Measurements from ENCODE around the genes DMRTC1B, PABPC1L2B, PGK1, ITM2A and SH3BGRL.

DNA sequence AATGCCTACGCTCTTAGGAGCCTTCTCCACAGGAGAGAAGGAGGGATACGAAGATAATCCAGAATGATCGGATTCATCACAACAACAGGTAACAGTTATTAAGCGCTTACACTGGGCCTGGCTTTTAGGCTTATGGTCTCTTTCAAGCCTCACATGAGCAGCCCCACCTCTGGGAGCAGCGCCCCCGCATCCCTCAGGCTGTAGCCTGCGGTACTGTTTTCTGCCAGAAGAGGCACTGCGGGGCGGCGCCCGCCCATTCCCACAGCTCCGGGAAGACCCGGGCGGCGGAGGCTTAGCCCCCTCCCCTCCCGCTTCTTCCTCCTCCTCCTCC lies at the start of gene DMRTC1B:
Gene DMRTC1B, plus strand, starts transcription at position 256 of the 331 bp plus-strand sequence.
- RRBS, result no CpG with 5 or more reads among the region's 16 CpGs

DNA sequence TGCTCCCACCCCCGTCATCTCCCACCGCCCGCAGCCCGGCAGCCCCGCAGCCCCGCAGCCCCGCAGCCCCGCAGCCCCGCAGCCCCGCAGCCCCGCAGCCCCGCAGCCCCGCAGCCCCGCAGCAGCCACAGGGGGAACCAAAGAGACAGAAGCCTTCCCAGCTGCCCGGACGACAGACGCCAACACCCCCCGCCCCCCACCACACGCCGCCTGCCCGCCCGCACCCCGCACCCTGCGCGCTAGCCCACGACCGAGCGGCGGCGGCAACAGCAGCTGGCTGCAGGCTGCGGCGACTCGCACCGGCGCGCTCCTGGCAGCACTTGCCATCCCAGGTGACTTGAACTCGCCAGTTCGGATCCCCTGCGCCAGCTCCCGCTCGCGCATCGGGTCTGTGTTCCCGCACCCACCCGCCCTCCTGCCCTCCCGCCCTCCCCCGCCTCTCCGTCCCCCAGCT lies at the start of gene PABPC1L2B:
Gene PABPC1L2B, plus strand, starts transcription at position 228 of the 454 bp plus-strand sequence.
- RRBS, result no CpG with 5 or more reads among the region's 48 CpGs

DNA sequence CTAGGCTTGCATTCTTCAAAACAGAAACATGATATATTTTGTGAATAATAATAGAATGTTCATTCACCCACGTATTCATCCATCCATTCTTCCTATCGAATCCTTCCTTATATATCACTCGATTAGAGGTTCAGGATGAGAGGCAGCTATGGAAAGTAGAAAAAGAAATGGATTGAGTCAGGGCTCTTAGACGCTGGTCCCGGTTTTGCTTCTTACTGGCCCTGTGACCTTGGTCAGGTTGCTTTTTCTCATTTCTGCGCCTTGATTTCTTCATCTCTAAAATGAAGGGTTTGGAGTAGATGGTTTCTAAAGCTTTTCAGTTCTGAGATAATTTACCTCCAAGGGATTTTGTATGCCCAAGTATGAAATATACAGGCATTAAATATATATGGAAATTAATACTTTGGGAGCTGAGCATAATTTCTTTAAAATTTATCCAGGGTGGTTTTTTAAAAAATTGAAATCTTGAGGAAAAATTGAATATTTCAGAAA lies 1.0 kb downstream of the CHIC1 start:
- RRBS, result no CpG with 5 or more reads among the region's 6 CpGs

DNA sequence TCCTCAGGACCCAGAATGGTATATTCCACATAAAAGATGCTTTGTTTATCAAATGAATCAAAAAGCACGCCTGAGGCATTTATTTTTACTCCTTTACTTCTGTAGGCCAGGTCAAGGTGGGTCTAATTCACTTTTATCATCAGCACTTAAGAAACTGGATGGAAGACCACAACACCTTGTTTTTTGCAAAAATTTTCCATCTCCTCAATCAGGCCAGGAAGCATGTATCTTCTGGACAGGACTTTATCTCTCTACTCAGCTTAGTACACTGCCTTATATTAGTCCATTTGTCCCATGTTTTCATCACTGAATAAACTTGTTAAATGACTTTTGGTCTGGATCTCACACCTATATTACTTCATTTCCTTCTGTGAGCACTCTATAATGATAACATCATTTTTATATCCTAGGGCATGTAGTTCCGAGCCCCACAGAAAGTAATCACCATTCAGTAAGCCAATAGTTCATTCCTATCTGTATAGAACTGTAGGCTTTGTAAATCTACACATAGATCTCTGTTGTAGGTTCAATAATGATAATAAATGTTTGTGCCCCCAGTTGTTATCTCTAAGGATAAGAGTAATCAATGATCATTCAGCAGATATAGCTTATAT lies 260.6 kb downstream of the CHIC1 start:
- RRBS, result no CpG with 5 or more reads among the region's 2 CpGs

DNA sequence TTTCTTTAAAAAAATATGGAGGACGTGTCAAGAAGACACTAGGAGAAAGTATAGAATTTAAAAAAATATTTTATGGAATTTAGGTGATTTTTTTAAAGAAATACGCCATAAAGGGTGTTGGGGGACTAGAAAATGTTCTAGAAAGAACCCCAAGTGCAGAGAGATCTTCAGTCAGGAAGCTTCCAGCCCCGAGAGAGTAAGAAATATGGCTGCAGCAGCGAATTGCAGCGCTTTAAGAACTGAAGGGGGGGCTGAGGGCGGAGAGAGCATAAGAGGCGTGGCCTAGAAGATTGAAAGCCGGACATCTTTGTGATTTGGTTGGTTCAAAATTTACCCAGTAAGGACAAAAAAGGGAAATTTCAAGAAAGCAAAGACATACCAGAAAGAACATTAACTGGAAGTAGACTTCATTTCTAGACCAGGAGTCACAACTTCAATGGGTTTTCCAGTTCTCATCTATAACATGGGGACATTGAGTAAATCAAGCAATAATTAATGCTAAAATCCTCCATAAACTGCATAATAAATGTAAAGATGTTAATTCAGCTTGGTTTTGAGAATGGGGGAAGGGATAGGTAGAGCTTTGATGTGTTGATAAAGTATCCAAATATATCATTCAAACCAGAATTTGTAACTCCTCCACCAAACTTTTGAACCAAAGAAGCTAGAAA lies 289.6 kb downstream of the CHIC1 start:
- RRBS, result no CpG with 5 or more reads among the region's 8 CpGs

DNA sequence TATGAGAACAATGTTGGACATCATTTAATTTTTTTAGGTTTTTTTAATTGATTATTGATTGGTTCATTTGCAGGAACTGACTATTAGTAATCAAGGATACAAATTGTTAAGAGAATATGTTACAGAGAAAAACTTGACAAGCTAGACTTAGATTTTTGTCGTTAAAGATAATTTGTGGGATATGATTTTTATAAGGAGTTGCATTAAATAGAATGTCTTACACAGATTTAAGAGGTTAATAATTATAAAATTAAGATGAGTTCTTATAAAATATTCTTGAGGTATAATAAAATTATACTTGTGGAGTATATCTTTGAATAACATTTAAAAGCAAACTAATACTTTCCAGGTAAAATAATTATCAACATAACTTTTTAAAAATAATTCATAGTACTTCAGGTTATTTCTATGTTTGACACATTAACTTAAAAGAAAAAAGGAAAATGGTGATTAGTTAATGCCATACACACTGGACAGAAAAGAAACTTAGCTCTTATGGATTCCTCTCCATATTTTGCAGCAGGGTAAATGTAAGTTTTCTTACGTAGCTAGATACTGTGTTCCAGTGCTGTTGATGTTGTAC lies 356.5 kb upstream of the ZCCHC13 start:
- RRBS, result no CpG with 5 or more reads among the region's 2 CpGs

DNA sequence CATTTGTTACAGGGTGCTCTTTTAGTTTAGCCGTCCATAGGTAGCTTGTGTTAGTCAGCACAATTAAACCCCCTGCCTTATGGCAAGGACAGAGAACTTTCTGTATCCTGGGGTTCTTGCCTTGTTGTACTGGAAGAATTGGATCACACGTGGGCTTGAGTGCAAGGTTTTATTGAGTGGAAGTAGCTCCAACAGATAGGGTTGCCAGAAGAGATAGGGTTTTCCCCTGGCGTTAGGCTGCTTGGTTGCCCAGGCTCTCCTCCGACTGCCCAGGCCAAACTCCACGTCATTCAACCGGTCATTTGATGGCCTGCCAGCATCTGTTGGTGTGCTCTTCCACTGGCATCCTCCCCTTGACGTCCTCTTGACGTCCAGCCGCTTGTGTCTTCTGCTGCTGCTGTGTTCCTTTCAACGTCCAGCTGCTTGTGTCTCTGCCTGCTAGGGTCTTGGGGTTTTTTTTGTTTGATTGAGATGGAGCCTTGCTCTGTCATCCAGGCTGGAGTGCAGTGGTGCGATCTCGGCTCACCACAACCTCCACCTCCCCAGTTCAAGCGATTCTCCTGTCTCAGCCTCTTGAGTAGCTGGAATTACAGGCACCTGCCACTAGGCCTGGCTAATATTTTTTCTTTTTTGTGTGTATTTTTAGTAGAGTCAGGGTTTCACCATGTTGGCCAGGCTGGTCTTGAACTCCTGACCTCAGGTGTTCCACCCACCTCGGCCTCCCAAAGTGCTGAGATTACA lies 340.2 kb upstream of the ZCCHC13 start:
- RRBS, result no CpG with 5 or more reads among the region's 14 CpGs

DNA sequence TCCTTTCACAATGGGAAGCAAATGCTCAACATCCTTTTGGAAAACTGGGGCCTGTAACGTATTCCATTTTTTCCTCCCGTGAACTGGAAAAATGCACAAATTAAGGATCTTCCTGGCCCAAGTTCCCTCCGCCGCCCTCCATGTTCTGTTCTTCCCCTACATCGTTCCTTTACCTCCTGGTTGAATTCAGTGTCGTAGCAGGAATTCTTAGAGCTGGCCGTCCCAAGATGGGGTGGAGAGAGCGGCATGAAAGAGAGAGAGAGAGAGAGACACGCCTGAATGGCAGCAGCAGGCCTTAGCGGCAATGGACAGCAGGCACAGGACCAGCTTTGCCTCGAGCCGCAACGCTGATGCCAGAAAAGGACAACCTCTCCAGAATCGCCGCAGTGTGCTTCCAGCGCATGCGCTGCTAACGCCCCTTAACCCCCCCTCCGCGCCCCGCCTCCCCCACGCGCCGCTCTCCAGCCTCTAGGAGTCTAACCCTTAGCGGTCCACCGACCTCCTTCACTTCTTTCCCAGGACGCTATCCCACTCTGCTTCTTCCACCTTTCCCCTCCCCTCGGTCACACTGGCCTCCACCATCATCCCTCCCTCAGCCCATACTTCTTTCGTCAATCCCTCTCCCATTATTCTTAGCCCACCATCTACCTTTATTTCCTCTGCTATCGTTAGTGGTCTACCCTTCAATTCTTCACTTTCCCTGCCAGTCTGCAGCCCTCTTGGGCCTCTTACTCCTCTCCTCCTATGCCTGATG lies 10.6 kb upstream of the ZCCHC13 start:
- RRBS, result no CpG with 5 or more reads among the region's 30 CpGs

GRCh38 chrX:75273289-75273793 lies 544 bp upstream of the UPRT start:
- RRBS, result no CpG with 5 or more reads among the region's 8 CpGs

DNA sequence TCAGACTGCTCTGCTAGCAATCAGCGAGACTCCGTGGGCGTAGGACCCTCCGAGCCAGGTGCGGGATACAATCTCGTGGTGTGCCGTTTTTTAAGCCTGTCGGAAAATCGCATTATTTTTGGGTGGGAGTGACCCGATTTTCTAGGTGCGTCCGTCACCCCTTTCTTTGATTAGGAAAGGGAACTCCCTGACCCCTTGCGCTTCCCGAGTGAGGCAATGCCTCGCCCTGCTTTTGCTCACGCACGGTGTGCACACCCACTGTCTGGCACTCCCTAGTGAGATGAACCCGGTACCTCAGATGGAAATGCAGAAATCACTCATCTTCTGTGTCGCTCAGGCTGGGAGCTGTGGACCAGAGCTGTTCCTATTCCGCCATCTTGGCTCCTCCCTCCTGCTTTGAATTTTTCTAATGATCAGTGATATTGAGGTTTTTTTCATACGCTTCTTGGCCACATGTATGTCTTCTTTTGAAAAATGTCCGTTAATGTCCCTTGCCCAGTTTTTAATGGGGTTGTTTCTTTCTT lies 298.2 kb downstream of the MAGEE1 start:
- RRBS, result no CpG with 5 or more reads among the region's 22 CpGs

DNA sequence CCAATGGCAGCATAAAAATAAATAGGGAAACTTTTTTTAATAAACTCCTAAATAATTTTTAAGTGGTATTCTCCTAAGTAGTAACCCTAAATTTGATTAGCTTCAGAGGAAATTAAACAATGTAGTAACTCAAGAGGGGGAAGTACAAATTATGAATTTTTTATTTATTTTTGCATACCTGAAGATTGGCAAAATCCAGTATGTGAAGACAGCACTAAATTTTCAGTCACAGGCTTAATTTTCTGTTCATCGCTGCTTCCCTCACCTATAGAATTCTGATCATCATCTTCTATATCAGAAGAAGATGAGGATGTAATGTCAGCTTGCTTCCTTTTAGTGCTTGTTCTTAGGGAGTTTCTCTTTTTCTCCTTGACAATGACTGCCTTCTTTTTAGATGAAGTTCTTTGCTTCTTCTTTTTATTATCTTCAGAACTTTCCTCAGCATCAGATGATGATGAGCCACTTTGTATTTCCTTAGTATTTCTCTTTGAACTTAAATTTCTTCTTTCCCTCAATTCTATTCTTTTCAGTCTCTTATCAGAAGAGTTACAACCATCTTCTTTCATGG lies 104.6 kb downstream of the ATRX start:
- RRBS, result no CpG with 5 or more reads among the region's 1 CpG

DNA sequence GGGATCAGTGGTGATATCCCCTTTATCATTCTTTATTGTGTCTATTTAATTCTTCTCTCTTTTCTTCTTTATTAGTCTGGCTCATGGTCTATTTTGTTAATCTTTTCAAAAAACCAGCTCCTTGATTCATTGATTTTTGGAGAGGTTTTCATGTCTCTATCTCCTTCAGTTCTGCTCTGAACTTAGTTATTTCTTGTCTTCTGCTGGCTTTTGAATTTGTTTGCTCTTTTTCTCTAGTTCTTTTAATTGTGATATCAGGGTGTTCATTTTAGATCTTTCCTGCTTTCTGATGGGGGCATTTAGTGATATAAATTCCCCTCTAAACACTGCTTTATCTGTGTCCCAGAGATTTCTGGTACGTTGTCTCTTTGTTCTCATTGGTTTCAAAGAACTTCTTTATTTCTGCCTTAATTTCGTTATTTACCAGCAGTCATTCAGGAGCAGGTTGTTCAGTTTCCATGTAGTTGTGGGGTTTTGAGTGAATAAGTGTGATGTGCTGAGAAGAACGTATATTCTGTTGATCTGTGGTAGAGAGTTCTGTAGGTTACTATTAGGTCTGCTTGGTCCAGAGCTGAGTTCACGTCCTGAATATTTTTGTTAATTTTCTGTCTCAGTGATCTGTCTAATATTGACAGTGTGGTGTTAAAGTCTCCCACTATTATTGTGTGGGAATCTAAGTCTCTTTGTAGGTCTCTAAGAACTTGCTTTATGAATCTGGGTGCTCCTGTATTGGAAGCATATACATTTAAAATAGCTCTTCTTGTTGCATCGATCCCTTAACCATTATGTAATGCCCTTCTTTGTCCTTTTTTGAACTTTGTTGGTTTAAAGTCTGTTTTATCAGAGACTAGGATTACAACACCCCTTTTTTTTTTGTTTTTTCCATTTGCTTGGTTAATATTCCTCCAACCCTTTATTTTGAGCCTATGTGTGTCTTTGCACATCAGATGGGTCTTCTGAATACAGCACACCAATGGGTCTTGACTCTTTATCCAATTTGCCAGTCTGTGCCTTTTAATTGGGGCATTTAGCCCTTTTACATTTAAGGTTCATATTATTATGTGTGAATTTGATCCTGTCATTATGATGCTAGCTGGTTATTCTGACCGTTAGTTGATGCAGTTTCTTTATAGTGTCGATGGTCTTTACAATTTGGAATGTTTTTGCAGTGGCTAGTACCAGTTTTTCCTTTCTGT lies 32.3 kb downstream of the ATRX start:
- RRBS, result no CpG with 5 or more reads among the region's 7 CpGs

DNA sequence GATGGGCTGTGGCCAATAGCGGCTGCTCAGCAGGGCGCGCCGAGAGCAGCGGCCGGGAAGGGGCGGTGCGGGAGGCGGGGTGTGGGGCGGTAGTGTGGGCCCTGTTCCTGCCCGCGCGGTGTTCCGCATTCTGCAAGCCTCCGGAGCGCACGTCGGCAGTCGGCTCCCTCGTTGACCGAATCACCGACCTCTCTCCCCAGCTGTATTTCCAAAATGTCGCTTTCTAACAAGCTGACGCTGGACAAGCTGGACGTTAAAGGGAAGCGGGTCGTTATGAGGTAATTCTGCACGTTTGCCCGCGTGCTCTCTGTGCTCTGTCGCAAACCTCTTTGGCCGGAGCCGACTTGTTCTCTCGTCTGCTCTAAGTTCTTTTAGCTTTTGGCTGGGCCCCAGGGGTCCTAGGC lies at the start of gene PGK1:
Gene PGK1, plus strand, starts transcription at position 121 of the 404 bp plus-strand sequence.
- RRBS, result 0% methylated on average over 10 of the region's 34 CpGs

GRCh38 chrX:78104532-78105490 lies 763 bp downstream of the PGK1 start:
- RRBS, result no CpG with 5 or more reads among the region's 28 CpGs

- RRBS, result no CpG with 5 or more reads among the region's 1 CpG
Observed at GRCh38 chrX:79259467-79259777, 107.7 kb downstream of the ITM2A start.

DNA sequence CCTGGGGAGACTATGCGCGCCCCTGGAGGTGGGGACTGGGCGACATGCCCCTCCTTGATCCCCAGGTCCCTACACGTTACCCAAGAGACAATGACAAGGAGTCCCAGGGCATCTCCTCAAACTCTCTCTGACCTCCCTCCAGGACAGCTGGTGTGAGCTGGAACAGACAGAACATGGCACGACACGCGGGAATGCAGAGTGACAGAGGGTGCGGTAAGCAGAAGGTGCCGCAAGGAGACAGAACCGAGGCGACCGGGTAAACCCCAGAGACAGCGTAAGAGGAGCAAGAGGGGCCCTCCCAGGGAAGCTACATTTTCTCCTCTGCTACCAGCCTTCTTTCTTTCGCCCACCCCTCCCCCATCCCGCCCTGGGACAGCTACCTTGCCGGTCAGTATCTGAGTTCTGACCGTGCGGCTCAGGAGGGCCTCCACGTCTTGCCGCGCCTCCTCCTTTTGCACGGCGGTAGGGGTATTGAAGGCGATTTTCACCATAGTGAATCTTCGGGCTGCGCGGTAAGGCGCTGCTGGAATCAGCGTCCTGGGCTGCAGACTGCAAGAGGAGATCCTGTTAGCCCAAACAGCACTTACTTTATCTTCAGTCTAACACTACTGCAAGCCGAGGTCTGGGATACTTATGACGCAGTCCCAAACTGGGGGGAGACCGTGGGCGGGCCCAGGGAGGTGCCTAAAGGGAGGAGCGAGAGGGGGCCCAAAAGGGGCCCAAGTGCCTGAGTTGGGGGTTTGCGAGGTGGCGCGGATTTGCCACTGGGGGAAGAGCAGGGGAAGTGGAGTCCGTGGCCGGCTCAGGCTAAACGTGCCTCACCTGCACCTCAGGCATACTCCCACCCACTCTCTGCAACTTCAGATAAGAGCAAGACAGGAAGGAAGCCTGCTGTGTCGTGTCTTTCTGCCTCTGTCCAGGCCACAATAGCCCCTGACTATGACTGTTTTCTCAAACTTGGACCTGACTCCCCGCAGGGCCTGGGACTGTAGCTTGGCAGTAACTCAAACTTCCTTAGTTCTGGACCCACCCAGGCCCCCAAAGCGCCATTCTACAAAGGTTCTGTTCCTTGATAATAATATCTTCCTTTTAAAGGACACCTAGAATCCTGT lies at the start of gene ITM2A:
Gene ITM2A, minus strand, starts transcription at position 610 of the 1,112 bp plus-strand sequence.
- RRBS, result no CpG with 5 or more reads among the region's 43 CpGs

- RRBS, result no CpG with 5 or more reads among the region's 2 CpGs
Observed at GRCh38 chrX:79952781-79953193, 61.8 kb upstream of the TBX22 start.

- RRBS, result no CpG with 5 or more reads among the region's 32 CpGs
Observed at GRCh38 chrX:81201607-81202726, at the start of gene SH3BGRL. Gene SH3BGRL, plus strand, starts transcription at chrX:81202102.

Measured in GM12891 (cell line).